Metastatic Liver Carcinoma in the Lung (tissue), 2 donors: ENCODE measurements around a stretch of chr1.

DNA sequence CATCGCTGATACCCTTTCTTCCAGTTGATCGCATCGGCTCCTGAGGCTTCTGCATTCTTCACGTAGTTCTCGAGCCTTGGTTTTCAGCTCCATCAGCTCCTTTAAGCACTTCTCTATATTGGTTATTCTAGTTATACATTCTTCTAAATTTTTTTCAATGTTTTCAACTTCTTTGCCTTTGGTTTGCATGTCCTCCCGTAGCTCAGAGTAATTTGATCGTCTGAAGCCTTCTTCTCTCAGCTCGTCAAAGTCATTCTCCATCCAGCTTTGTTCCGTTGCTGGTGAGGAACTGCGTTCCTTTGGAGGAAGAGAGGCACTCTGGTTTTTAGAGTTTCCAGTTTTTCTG, 200.0 kb downstream of the COP1 start:
- PRO-cap, 2 experiments = no peak in any of the 2 experiments

DNA sequence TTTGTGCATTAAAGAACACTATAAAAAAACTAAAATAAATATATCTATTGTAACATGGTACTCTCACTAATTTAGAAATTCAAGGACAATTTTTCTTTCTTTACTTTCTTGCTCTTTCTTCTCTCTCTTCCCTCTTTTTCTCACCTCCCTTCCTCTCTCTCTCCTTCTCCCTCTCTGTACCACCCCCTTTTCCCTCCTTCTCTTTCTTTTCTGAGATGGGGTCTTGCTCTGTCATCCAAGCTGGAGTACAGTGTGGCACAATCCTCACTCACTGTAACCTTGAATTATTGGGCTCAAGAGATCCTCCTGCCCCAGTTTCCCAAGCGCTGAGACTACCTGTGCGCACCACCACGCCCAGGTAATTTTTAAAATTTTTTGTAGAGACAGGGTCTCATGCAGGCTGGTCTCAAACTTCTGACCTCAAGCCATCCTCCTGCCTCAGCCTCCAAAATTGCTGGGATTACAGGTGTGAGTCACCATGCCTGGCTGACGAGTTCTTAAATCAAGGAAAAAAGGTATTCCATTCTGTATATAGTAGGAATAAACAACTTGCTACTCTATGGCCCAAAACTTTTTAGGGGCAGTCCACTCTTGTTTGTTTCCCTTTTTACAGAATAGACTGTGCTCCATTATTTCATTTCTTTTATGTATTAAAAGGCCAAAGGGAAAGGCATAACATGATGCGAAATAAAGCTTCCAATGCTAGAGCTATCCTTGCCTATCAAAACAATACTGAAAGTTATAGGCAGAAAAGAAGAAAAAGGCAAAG, 166.8 kb downstream of the COP1 start:
- PRO-cap, 2 experiments = no peak in any of the 2 experiments

DNA sequence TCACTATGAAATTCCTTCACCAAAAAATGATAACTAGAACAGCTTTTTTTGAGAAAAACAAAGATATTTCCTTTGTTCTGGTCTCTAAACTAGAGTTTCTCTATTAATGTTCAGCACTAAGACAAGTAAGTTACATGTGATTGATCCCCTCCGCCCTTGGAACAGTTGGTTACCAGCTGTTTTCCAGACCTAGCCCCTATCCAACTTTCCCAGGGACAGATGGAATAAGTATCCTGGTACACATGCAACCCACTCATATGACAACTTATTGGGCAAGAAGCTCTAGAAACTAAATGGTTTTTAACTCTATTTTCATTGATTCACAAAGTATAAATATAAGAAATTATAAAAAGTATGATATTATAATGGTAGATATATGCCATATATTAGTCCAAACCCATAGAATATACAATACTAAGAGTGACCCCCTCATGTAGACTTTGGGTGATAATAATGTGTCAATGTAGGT, 140.3 kb downstream of the COP1 start:
- PRO-cap, 2 experiments = no peak in any of the 2 experiments

DNA sequence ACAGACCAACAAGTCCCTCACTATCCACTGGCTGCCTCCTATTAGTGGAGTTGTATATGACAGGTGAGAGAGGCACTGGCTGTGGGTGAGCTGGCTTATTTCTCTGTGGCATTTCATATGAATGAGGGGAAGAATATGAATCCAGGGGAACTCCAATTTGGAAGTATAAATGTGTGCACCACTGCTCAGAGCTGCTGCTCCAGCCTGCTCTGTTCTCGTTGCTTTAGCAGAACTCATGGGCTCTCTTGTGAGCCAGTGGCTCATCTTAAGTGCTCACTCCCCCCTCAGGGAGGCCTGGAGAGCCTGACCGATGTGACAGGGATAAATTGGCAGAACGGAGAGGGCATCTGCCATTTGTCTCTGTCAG, 229.3 kb downstream of the PAPPA2 start:
- PRO-cap, 2 experiments = no peak in any of the 2 experiments

GRCh38 chr1:177968246-177968584, 1.6 kb downstream of the SEC16B start:
- PRO-cap, 2 experiments = peak in 1 of 2 experiments; most common plus-strand start chr1:177968411 (in 1)

GRCh38 chr1:178371758-178372370, 124.9 kb downstream of the CLEC20A start:
- PRO-cap, 2 experiments = no peak in any of the 2 experiments

DNA sequence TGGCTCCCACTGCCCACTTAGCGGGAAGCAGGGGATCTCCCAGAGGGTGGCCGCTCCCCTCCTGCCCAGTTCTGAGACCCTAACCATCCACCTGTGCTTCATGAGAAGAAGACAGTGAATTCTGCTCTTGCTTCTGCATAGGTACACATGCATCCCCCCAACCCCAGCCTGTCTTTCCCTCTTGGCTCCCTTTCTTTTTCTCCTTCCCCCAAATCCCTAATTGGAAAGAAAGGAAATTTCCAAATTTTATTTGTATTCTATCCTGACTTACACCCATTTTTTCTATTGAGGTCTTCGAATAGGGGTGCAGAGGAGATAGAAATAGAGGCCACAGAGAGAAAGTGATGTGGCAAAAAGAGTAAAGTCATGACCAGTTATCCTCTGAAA, 3.1 kb downstream of the CLEC20A start:
- PRO-cap, 2 experiments = no peak in any of the 2 experiments

DNA sequence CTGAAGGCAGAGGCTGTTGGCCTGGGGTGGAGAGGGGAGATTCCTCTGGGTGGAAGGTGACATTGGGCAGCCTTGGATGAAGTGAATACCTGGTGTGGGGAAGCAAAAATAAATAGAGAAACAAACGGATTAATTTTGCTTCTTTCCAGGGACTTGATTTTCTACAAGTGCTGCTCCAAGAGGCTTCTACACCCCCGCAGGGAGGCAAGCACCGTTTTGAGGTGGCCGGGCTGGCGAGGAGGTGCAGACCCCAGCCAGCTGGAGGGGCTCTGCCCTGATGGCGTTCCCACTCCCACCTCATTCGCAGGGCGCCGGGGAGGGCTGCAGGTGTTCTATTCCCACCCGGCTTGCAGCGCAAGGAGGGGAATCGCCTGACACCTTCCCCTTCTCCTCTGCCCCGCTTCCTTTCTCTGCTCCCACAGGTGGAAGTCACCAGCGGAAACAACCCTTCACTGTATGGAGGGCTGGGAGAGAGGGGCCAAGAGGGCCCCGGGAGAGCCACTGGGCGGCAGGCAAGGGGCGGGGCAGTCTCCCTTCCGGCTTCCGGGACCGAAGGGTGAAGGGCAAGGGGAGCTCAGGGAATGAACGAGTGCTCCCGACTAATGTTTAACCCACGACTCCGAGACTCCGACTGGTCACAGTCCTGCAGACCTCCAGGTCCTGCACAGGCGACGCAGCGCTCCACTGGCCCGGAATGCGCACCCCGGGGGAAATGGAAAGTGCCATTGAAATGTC, 29.0 kb downstream of the TEX35 start:
- PRO-cap, 2 experiments = peak in 1 of 2 experiments; most common plus-strand start position 609 of the sequence (in 1); most common minus-strand start position 531 of the sequence (in 1)

DNA sequence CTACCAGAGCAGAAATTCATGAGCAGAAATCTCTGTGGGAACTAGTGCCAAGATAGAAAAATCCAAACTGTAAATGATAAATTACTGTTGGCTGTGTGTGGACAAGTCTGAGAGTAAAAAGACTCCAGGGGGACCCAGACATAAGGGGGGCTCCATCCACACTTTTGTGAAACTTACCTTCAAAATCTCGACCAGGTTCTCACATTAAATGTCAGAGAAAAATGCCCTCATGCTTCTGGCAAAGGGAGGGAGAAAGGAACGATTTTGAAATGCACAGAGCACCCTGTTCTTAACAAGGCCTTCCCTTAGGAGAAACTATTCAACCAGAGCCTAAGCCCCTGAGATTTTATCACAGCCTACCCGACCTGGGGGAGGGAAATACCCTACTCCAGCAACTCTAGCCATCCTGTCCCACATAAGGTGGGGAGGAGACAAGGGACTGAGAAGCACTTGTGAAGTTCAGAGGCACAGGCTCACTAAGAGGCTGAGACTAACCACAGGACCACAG, 86.6 kb downstream of the TEX35 start:
- PRO-cap, 2 experiments = no peak in any of the 2 experiments

DNA sequence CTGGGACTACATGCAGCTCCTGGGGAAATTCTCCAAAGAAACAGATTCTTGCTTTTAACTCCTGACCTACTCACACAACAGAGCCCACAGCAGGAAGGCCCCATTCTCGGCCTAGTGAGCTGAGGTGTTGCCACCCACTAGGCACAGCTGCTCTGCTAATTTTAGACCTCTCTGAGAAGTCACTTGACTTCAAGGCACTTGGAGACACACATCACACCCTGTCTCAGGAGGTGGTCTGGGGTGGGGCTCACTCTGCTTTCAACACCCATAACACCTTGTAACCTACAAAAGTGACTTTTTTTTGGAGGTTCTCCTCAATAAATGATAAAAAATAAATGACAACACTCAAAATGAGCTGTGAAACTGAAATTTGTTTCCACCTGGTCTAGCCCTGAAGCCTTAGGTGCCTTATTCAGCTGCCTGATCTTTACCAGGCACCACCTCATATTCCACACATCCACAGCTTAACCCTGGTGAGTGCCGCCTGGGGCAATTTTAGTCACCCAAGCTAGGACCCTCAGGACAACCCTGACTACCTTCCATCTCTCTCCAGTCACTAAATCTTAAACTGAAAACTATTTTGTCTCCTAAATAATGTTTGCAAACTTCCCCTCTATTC, 93.2 kb downstream of the TEX35 start:
- PRO-cap, 2 experiments = no peak in any of the 2 experiments

GRCh38 chr1:178666722-178667455, 58.2 kb upstream of the RALGPS2 start:
- PRO-cap, 2 experiments = no peak in any of the 2 experiments

GRCh38 chr1:178919137-178920155, 48.6 kb upstream of the ANGPTL1 start:
- PRO-cap, 2 experiments = no peak in any of the 2 experiments

GRCh38 chr1:178933828-178934445, 63.1 kb upstream of the ANGPTL1 start:
- PRO-cap, 2 experiments = no peak in any of the 2 experiments

- PRO-cap, 2 experiments = no peak in any of the 2 experiments
Observed at GRCh38 chr1:179099882-179100769, 18.3 kb downstream of the TOR3A start.

- PRO-cap, 2 experiments = no peak in any of the 2 experiments
Observed at GRCh38 chr1:179118522-179119049, 36.7 kb downstream of the TOR3A start.

DNA sequence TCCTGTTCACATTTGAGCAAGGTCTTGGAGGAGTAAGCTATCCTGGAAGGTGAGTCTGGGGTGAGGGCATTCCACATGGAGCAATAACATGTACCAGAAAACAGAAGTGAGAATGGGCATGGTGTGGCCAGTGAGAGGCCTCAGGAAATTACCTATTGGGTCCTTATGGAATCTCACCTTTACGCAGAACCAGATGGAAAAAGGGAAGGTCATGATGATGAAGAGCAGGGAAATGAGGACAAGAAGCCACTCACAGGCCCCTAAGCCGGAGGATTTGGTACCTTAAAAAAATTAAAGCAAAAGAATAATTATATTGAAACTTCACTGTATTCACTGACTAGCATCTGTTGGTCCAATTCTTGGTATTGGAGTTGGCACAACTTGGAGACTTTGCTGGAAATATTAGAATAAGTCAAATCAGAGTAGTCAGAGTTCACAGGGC, 11.2 kb downstream of the NPHS2 start:
- PRO-cap, 2 experiments = no peak in any of the 2 experiments

GRCh38 chr1:179729814-179730567, 13.1 kb upstream of the FAM163A start:
- PRO-cap, 2 experiments = no peak in any of the 2 experiments

DNA sequence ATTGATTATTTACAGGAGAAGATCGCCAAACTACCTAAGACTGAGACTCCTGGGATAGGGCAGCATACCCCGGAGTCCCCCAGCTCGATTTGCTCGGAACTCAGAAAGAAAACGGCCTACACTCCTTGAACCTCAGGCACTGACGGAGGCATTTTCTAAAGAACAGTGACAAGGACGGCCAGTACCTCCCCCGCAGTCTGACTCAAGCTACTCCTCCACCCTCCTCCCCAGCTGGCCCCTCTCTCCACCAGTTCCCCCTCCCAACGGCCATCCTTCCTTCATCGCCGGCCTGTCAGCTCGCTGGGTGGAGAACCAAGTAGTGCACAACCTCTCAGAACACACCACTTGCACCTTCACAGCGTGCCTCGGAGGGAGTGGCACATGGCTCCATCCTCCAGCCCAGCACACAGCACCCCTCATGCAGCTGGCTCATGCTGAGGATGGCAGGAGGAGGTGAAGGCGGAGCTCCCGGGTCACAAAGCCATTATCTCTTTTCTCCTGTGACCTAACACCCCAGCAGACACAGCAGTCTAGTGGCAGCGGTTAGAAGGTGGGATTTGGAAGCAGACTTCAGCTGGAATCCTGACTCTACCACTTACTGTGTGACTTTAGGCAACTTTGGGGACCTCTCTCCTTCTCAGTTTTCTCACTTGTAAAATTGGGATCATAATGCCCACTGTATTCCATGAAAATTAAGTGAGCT, 58.8 kb downstream of the TOR1AIP2 start:
- PRO-cap, 2 experiments = no peak in any of the 2 experiments

DNA sequence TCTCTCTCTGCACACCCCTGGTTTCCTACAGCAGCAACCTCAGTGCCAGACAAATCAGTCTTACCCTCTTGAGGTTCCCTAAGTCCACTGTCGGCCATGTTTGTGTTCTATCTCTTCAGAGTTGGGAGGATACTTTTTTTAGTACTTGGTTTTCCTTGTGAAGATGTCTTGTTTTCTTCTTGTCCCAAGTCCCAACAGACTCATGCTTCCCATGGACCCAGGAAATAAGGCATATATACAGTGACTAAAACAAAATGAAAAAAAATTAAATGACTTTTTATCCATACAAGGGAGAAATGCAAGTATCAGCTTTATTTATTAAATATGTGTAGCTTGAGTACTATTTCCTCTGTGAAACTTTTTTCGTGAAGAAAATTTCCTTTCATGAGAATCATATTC, 25.0 kb downstream of the TOR1AIP2 start:
- PRO-cap, 2 experiments = no peak in any of the 2 experiments

DNA sequence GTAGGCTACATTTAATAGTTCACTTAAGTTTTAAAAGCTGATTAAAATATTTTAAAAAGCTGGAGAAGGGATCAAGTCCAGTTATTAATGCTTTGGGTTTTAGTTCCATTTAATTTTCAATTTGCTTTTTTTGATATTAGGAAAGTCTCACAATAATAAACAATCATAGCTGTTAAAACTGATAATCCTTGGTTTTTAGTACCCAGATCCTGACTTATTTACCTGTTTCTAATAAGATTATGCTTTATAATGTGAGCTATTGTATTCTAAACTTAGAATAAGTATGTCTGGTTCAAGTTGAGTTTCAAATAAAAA, 3.3 kb downstream of the TOR1AIP1 start:
- PRO-cap, 2 experiments = no peak in any of the 2 experiments